ReNcell CX (cell line): ENCODE data around the genes ZPBP2 and WIPF2.

GRCh38 chr17:39754780-39755142, 17.0 kb downstream of the GRB7 start:
- PRO-cap = no peak

GRCh38 chr17:39861252-39861549, 2.9 kb downstream of the IKZF3 start:
- PRO-cap = no peak

- PRO-cap = no peak
Observed at GRCh38 chr17:39864899-39865415, 845 bp upstream of the IKZF3 start.

- PRO-cap = no peak
Observed at GRCh38 chr17:39867496-39868793, at the start of gene ZPBP2. Gene ZPBP2, plus strand, starts transcription at chr17:39868202.

DNA sequence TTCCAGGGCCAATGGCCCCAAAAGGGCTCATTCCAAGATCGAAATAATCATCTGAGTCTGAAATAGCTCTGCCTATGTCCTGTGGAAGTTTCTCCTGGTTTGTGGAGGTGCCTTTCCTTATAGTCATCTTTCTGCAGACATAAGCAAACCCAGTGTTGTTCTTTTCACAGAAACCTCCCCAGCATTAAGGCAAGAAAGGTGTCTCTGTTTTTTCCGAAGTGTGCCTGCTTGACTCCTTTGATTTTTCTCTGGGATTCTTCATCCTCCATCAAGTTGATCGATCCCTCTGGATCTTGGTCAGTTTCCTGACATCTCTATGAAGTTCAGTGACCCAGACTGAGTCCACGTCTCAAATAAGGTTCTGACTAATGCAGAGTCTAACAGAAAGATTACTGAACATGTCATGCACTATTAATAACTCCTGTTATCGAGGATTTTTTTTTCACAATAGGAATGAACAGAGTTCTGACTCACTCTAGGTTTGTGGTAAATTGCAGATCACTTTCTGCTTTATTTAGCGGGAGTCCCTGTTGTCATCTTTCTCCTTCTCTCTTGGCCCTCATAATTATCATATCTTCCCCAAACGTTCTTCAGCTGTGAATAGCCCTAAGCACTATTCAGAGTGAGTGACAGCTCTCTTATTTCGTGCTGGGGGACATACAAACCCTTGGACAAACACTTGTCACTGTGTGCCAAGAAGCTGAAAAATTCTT, 1.6 kb downstream of the LRRC3C start:
- PRO-cap = unidirectional peak, minus-strand start at position 332 of the sequence

- PRO-cap = no peak
Observed at GRCh38 chr17:40068672-40069777, 6.3 kb downstream of the THRA start.

DNA sequence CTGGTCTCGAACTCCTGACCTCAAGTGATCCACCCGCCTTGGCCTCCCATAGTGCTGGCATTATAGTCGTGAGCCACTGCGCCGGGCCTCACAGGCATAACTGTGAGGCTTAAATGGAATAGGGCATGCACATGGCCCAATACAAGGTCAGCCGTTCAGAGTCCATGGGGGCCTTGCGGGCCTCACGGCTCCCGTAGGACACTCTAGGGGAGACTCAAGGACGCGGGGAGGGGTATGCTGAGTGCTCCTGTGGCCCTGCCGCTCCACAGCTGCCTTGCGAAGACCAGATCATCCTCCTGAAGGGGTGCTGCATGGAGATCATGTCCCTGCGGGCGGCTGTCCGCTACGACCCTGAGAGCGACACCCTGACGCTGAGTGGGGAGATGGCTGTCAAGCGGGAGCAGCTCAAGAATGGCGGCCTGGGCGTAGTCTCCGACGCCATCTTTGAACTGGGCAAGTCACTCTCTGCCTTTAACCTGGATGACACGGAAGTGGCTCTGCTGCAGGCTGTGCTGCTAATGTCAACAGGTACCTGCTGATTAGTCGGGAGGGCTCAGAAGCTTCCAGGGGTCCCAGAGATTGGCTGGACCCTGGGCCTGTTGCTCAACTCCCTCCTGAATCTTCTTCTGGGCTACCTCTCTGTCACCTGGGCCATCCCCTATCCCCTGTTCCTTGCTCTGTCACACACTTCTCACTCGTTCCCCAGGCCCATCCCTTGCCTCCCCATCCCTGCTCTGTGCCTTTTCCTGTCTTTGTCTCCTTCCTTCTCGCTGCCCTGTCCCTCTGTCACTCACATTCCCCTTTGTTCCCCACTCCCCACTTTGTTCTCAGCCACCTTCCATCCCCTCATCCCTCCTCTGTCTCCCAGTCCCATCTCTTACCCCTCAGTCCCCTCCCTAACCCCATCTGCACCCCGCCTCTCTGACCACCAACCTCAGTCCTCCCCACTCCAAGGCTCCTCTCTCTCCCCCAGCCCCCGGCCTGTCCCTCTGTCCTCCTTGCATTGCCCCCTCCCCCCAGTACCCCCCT, 12.1 kb downstream of the NR1D1 start:
- PRO-cap = no peak

DNA sequence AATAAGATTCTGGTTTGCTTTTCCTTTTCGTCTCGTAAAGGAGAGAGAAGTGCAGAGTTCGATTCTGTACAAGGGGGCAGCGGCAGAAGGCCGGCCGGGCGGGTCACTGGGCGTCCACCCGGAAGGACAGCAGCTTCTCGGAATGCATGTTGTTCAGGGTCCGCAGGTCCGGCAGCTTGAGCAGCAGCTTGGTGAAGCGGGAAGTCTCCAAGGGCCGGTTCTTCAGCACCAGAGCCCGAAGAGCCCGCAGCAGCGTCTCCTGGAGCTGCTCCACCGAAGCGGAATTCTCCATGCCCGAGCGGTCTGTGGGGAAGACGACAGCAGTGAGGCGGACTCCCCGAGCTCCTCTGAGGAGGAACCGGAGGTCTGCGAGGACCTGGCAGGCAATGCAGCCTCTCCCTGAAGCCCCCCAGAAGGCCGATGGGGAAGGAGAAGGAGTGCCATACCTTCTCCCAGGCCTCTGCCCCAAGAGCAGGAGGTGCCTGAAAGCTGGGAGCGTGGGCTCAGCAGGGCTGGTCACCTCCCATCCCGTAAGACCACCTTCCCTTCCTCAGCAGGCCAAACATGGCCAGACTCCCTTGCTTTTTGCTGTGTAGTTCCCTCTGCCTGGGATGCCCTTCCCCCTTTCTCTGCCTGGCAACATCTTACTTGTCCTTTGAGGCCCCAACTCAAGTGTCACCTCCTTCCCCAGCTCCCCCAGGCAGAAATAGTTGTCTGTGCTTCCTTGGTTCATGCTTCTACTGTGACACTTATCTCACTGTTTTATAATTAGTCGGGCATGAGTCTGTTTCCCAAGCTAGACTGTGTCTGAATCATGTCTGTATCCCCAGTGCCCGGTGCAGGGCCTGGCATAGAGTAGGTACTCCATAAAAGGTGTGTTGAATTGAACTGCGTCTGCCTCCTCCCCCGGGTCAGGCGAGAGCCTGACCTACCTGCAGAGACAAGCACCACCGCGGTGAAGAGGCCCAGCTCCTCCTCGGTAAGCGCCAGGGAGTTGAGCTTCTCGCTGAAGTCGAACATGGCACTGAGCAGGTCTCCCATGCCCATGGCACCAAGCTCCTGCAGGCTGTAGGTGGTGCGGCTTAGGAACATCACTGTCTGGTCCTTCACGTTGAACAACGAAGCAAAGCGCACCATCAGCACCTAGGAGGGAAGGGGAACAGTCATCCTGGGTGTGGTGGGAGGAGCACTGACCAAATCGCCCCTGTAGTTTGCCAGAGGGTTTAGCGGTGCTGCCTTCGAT, 7.0 kb downstream of the NR1D1 start:
- PRO-cap = no peak

DNA sequence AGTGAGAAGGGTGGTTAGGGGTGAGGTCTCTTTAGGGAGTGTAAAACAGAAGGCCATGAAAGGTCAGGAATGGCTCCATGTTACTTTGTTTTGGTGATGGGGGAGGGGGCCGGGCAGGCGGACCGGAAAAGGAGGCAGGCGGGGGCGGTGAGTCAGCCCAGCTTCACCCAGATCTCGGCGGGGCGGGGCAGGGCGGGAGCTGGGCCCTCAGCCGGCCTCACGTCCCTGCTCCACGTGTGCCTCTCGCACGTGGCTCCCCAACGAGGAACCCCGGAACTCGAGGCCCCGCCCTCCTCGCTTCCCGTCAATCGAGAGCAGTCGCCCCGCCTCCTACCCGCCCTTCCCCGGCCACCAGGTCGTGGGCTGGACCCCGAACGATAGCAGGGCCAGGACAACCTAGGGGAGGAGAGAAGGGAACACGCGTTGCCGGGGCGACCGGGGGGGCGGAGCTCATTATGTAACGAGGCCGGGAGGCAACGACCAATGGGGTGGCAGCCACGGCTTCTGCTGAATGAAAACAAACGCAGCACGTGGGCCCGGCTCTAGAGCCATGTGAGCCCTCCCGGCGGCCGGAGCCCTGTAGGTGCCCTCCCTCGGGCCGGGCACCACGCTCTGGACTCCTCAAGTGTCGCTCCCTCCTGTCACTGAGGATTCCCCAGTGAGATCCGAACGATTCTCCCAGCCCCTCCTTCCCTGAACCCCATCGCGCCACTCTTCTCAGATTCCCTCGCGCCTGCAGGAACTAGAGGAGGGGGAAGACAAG, 1.3 kb downstream of the NR1D1 start:
- PRO-cap = unidirectional peak, plus-strand start at position 176 of the sequence; bidirectional peak, plus-strand start at position 548 of the sequence, minus-strand start at position 256 of the sequence

DNA sequence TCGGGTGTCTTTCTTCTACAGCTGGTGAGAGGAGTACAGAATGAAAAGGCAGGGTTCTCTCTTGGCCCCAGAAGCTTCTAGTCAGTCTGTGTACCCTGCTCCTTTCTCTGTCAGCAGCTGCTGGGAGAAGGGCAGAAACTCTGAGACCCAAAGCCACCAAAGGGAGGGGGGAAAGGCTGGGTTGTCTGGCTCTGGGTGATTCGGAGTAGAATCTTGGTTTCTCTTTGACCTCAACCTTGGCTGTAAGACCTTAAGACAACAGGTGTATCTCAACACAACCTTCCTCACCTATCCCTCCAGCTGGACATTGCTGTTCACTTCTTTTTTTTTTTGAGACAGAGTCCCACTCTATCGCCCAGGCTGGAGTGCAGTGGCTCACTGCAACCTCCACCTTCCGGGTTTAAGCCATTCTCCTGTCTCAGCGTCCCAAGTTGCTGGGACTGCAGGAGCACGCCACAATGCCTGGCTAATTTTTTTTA, 3.4 kb upstream of the NR1D1 start:
- PRO-cap = no peak

- PRO-cap = bidirectional peak, plus-strand start at chr17:40113389, minus-strand start at chr17:40113277
Observed at GRCh38 chr17:40112459-40113525, 9.0 kb upstream of the MSL1 start.

GRCh38 chr17:40150107-40150644, 9.8 kb downstream of the CASC3 start:
- PRO-cap = no peak

- PRO-cap = bidirectional peak, plus-strand start at chr17:40219310, minus-strand start at chr17:40219191; bidirectional peak, plus-strand start at chr17:40219369, minus-strand start at chr17:40219497
Observed at GRCh38 chr17:40219079-40220024, at the start of gene WIPF2. Gene WIPF2, plus strand, starts transcription at chr17:40219304.

DNA sequence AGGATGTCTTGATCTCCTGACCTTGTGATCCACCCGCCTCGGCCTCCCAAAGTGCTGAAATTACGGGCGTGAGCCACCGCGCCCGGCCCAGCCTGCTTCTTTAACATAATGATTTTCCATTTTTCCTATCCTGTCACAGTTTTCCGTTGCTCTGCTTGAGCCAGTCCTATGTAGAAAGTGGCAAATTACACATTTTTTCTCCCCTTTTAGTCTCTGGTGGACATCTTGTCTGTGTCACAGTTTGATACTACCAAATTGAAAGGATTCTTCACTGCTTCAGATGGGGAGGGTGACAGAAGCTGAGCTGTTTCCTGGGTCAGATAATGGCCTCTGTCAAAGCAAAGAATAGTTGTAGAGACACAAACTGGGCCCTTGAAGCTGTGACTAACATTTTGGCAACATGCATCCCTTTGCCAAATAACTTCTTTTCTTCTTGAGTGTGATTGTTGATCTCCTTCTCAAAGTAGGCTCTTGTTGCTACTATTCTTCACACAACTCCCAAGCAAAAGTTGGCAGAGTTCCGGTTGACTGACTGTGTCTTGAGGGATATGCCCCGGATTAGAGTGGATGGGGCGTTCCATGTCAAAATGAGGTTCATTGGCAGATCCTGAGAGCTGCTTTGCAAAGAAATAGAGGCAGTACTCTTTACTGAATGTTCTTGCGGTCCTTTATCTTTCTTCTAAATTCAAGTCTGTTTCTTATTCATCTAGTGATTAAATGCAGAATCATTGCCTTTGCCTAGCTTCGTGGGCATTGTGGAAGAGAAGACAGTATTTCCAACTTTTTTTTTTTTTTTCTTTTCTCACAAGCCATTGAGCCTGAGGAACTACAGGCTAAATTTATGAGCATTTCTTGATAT, 5.6 kb downstream of the WIPF2 start:
- PRO-cap = no peak

GRCh38 chr17:40265553-40265958, 22.1 kb upstream of the CDC6 start:
- PRO-cap = no peak

GRCh38 chr17:40290798-40291730, 3.4 kb downstream of the CDC6 start:
- PRO-cap = no peak

DNA sequence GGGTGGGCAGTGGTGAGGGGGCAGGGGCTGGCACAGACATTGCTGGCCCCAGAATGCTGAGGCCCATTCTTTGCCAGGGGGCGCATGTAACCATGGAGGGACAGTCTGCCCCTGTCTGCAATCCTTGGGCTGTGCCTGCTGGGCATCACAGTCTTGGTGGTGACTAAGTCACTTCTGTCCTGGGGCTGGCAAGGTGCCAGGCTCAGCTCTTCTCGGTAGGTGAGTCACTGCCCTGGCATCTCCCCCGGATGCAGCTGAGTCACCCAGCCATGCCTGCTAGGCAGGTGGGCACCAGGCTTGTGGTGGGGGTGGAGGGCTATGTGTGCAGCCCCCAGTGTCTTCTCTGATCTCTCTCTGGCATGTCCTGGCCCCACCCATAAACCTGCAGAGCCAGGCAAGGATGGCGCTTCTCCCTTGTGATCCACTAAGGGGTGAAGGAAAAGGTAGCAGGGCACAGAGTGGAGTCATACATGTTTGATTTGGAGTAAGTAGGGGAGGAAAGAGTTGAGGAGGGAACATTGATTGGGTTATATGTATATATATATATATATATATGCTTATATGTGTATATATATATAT, 5.7 kb downstream of the RARA start:
- PRO-cap = bidirectional peak, plus-strand start at position 383 of the sequence, minus-strand start at position 127 of the sequence

- PRO-cap = unidirectional peak, plus-strand start at chr17:40316877
Observed at GRCh38 chr17:40316407-40317235, 7.6 kb downstream of the RARA start.

DNA sequence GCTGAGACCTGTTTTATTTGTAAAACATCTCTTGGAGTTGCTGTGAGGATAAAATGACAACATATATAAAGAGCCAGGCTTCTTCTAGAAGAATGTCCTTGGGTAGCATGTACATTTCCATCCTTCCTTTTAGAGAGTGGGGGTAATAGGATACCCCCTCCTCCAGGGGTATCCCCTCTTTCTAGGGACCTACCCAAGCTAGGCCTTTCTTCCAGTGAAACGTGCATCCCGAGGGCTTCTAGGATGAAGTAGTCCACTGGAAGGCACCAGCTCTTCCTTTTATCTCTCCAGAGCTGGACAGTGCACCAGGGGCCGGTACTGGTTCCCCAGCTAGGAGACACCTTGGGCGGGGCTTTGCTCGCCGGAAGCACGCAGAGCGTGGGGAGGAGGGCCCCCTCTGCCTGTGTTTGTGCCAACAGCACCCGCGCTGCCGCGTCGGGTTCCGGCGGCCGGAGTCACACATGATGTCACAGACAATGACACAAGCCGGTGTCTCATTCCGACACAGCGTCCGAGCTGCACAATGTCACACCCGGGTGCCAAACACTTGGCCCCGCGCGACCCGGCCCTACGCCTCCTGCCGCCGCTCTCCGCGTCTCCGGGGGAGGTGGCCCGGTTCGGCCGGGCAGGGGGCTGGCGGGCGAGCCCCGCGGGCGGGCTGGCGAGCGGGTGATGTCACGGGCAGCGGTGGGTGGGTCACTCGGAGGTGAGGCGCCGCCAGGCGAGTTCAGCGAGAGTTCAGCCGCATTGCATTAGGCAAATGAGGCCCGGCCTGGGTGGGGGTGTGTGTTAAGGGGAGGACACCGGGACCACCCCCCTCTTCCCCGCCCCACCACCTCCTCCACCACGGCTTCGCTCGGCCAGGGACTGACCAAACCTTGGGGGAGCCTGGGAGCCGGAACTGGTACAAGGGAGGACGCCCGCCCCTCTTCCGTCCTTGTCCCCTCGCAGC, 23.3 kb downstream of the GJD3 start:
- PRO-cap = no peak

GRCh38 chr17:40345038-40346030, 19.2 kb downstream of the GJD3 start:
- PRO-cap = no peak